ENCODE measurements around a stretch of chr21.

GRCh38 chr21:45134747-45135608 lies 60.6 kb downstream of the ADARB1 start:
- PRO-cap, 2 experiments: no peak in any of the 2 experiments

DNA sequence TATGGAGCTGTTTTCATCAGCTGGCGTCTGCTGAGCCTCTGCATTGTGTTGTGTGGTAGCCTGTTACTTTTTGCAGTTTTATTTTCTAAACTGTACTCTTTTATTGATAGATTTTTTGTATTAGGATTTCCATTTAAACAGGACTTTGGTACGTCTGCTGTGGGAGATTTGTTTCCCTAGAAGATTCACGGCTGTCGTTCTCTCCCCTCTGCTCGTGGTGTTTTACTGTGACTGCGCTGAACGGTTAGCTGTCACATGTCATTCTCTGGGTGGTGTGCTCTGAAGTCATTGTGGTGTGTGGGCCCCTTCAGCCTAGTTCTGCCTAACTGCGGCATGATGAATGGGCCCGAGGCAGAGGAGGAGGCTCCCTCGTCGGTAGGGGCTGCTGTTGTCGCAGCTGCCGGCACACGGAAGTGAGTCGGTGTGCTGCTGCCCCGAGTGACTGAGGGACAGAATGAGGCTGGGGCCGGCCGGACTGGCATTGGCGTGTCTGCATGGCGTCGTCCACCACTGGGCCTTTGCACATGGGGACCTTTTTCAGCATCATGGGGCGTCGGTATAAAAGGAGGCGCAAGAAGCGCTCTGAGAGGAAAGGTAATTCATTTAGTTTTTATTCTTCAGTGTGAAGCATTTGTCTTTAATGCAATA lies 77.9 kb downstream of the ADARB1 start:
- PRO-cap, 2 experiments: peak in 2 of 2 experiments; most common plus-strand start position 416 of the sequence (in 2); most common minus-strand start position 224 of the sequence (in 1)

DNA sequence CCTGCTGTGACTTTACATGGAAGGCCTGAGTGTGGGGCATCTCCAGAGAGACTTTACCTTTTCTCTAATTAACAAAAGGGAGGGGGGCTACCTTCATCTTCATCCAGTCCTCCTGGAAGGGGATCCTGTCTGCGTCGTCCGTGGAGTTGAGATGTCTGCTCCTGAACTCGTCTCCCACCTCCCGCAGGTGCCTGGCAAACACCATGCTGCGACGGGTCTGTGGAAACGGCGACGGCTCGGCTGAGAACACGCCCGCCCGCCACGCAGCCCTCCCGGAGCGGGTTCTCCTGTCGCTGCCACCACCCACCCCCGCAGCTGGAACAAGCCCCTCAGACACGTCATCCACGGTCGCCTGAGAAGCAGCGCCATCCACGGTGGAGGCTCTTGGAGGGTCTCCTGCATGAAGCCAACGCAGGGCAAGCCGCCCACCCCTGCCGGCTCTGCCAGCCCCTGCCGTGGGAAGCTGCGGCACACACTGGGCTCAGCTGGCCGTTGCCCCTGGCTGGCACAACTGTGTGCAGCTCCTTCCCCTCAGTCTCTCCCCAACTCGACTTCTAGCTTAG lies 10.7 kb downstream of the POFUT2 start:
- PRO-cap, 2 experiments: no peak in any of the 2 experiments

DNA sequence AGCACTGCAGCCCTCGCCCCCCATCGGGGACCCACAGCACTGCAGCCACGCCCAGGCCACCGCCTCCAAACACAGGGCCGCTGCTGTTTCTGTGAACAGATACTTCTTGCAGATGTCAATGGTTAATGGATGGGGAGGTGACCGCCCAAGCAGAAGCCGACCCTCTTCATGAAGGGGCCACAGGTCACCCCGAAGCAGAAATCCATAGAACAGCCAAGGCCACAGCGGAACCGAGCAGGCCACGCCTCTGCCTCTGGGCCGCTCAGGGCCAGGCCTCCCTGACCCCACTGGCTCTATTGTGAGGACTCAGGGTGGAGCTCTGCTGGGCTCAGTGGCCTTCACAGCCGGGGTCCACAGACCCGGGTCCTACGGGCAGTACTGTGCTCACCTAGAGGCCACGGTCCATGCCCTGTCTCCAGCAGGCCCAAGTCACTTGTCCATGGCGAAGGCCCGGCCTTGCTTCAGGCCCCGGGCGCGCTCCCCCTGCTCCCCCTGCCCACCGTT lies 4.1 kb upstream of the POFUT2 start:
- PRO-cap, 2 experiments: no peak in any of the 2 experiments

GRCh38 chr21:45293324-45294081 lies 5.8 kb upstream of the POFUT2 start:
- PRO-cap, 2 experiments: no peak in any of the 2 experiments

DNA sequence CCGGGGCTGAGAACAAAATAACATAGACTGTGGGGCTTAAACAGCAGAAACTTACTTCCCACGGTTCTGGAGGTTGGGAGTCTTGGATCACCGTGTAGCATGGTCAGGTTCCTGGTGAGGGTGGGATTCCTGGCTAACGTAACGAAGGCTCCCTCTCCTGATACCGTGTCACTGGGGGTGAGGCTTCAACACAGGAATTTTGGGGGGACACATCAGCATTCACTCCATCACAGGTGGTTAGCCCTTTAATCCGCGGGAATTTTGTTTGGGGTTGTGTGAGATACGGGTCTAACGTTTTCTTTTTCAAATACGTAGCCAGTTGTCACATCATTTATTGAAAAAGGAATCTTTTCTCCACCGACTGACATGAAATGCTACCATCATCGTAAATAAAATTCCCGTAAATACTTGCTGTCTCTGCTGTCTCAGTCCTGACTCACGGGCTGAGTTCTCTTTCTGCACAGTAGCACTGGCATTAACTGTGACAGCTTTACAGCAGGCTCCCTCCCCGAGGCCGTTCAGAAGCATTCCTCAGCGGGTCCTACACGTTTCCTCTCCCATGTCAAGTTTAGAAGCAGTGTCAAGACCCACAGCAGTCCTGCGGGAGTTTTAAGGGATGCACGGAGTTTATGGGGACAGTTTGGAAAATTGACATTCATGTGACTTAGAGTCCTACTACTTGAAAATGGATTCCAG lies 8.2 kb upstream of the POFUT2 start:
- PRO-cap, 2 experiments: no peak in any of the 2 experiments

DNA sequence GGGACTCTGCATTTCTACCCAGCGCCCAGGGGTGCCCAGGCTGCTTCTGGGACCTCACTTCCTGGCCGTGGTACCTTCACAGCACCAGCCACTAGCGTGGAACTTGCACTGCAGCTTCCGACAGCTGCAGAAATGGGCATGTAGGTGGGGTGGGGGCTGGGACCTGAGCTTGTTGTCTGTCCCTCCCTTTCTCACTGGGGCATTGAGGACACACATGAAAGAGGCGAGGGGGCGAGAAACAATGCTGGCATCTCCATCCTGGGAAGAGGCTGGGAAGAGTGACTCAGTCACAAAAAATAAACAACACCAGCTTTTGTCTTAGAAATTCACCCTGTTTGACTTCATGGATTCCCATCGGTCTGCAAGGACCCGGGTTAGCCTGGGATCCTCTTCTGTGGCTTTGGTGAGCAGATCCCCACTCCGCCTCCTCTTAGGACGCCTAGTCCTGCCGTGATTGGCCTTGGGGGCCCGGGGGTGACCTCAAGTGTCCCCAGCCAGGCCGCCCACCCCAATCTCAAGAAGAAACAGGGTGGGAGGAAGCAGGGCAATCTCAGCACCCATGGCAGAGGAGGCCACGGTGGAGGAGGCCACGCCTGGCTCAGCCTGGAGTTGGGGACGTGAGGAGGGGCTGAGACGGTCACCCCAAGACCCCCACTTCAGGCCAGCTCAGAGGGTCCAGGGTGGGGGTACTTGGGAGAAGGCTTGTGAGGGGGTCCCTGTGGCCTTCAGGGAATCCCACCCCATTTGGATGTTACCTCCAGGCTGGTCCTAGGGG lies 29.9 kb upstream of the POFUT2 start:
- PRO-cap, 2 experiments: no peak in any of the 2 experiments

DNA sequence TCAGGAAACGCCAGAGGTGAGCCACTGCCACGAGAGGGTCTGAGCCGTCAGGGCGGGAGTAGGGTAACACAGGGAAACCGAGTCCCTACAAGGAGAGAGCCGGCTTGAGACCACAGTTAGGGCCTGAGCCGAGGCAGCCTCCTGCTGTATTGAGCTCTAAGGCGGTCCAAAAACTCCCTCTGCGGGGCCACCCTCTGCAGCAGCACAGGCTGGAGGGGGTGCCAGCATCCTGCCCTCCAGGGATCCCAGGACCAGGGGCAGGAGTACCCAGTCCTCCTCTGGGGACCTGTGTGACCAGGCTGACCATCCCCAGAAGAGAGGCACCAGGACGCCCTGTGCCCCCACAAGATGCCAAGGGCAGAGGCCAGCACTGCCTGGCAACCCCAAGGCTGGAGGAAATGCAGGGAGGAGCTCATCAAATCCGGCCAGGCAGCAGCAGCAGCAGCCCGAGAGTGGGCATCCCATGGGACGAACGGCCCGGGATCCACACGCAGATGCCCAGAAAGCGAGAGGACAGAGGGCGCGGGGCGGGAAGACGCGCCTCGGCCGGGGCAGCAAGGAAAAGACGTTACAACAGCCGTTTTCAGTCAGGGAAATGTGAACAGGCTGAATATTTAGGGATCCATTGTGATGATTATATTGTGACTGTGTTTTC lies 57.2 kb upstream of the COL18A1 start:
- PRO-cap, 2 experiments: no peak in any of the 2 experiments

DNA sequence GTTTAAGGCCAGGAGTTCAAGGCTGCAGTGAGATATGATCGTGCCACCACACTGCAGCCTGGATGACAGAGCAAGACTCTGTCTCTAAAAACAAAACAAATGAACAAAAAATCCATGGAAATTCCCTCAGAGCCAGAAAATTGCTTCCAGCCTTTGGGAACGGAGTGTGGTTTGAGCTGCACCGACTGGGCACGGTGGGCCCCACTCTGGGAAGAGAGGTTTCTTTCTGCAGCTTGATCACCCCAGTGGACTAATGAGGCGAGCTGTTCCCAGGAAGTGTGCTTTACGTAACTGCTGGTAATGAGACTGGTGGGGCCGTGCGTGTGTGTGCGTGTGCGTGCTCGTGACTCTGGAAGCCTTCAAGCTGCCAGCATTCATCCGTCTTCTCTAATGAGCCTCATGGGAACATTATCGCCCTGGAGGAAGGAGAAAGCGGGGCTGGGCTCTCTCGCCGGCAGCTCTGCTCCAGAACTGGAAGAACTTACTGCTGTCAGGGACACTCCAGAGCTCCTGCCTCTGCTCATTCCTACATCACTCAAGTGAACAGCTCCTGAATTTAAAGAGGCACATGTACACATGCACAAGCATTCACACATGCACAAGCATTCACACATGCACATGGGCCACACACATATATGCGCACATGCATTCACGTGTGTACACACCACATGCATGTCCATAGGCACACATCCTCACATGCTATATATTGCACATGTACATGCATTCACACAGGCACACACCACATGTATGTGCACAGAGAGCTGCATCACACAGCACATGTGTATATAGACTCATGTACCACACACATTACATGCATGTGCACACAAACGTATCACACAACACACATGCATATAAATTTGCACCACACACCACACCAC lies 55.1 kb upstream of the COL18A1 start:
- PRO-cap, 2 experiments: no peak in any of the 2 experiments

DNA sequence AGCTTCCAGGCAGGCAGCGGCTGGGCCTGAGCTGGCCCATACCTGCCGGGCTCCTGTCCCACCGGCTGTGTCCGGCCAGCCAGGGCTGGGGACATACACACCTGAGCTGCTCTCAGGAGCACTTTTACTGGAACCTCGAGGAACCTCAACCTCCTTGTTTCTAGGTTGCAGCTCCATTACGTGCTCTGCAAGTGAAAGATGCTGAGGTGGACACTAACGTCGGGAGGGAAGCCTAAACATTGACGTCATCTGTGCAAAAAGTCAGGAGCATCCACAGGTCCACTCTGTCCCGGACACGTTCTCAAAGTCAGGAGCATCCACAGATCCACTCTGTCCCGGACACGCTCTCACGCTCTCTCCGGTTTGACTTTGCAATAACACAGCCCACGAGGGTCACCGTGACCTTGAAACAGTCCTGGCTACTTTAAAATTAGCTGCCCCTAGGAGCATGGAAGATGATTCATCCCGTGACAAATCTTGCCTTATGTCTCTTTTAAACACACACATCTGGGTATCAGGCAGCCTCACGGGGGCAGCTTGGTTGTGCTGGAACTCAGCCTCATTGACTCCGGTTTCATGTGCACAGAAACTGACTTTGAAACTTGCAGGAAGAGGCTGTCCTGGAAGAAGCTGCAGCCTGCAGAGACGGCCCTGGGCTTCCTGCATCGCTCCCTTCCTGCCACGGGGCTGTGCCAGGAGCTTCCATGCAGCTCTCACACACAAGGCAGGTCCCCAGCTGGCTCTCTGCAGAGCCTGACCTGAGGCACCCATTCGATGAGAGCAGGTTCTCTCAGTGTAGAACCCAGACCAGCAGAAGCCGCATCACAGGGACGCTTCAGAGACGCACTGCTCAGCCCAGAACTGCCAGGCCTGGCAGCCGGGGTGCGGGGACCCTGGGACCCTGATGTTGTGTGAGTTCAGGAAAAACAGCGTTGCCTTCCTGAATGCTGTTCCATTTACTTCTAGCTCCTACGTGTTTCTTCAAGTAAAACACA lies 18.1 kb upstream of the COL18A1 start:
- PRO-cap, 2 experiments: no peak in any of the 2 experiments

- PRO-cap, 2 experiments: no peak in any of the 2 experiments
These were observed 1.1 kb downstream of the COL18A1 start for GRCh38 chr21:45405765-45406802.

- PRO-cap, 2 experiments: no peak in any of the 2 experiments
These were observed 25.4 kb downstream of the COL18A1 start for GRCh38 chr21:45430216-45430858.

GRCh38 chr21:45527707-45527906 lies 14.6 kb downstream of the SLC19A1 start:
- PRO-cap, 2 experiments: no peak in any of the 2 experiments

DNA sequence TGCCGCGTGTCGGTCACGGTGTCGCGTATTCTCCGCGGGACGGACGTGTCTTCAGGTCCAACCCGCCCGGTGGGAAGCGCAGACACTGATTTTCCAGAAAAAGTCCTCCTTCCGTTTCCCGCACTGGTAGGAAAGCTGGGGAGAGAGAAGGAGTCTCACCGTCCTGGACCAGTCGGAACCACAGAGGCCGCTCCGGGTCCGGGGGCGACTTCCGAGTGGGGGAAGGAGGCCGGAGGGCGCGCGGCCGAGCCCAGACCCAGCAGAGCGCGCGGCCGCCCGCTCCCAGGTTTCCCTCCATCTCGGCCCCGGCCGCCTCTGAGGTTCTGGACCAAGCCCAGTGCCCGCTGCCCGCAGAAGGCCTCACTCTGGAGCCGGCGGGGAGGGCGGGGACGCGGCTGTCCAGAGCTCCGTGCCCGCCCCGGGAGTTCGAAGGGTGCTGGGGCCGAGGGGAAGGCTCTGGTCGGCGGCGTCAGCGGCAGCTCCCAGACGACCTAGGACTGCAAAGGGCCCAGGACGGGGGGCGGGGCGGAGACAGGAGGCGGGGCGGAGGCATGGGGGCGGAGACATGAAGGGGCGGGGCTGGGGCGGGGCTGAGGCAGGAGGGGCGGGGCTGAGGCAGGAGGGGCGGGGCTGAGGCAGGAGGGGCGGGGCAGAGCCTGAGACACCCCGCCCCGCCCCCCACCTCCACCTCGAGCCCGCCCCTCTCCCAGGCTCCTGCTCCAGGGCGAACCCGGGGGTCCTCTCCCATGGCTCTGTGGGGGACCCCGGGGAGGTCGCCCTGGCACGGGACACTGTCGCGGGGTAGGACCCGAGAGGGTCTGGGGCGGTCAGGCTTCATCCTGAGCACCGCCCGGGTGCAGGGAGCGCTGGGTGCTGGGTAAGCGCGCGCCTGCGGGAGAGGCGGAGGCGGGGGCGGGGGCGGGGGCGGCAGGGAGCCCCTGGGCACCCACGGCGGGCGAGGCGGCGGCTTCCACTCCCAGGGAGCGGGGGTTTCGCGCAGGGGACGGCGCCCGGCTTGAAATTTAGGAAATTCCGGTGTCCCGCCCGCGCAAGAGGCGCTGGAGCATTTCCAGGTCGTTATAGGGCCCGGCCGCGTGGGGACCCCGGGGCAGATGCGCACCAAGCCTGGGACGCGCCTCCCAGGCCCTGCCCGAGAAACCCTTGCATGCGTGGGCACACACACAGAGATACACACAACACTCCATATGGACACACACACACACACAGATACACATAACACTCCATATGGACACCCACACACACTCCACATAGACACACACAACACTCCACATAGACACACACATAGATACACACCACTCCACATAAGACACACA lies 48.3 kb upstream of the SLC19A1 start:
- PRO-cap, 2 experiments: peak in 2 of 2 experiments; most common plus-strand start position 638 of the sequence (in 1); most common minus-strand start position 477 of the sequence (in 1)

GRCh38 chr21:45644023-45644616 lies 595 bp downstream of the PCBP3 start:
- PRO-cap, 2 experiments: no peak in any of the 2 experiments

DNA sequence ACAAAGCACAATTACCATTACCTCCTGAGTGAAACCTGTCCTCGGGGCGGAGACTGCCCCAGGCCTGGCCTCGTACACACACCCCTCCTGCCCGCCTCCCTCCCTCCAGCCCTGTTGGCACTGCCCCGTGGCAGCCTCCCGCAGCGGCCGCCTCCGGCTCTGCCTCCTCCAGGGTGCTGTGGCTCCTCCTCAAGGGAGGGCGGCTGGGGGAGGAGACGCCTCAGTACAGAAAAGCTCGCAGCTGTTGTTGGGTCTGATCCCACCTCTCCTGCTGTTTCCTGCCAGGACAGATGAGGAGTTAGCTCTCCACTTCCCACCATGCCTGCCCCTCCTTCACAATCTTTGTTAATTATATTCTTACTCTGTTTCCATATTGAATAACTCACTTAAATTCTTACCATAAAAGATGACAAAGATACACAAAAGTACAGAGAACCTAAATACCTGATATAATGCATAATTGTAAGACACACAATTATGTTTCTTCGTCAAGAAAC lies 30.8 kb upstream of the COL6A1 start:
- PRO-cap, 2 experiments: no peak in any of the 2 experiments

- PRO-cap, 2 experiments: no peak in any of the 2 experiments
These were observed 829 bp downstream of the COL6A1 start for GRCh38 chr21:45982006-45983192.

DNA sequence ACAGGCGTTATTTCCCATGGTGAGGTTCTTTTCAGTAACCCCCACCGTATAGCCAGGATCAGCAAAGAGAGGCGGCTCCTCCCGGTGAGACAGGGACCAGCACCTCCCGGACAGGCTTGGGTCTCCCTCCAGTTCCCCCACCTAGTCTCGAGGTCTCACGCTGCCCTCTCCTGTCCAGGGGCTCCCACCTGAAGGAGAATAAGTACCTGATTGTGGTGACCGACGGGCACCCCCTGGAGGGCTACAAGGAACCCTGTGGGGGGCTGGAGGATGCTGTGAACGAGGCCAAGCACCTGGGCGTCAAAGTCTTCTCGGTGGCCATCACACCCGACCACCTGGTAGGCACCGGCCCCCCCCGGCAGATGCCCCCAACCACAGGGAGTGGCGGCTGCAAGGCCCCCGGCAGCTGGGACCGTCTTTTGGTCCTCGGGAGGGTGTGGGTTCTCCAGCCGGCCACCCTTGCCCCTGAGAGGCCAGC lies 4.8 kb downstream of the COL6A1 start:
- PRO-cap, 2 experiments: no peak in any of the 2 experiments

GRCh38 chr21:45990522-45991066 lies 9.0 kb downstream of the COL6A1 start:
- PRO-cap, 2 experiments: no peak in any of the 2 experiments

- PRO-cap, 2 experiments: no peak in any of the 2 experiments
These were observed 19.1 kb downstream of the COL6A1 start for GRCh38 chr21:46000389-46001422.

Data from helper T cell (primary cell).